Neural progenitor cell (in vitro differentiated cells): ENCODE data around the gene FGD3.

DNA sequence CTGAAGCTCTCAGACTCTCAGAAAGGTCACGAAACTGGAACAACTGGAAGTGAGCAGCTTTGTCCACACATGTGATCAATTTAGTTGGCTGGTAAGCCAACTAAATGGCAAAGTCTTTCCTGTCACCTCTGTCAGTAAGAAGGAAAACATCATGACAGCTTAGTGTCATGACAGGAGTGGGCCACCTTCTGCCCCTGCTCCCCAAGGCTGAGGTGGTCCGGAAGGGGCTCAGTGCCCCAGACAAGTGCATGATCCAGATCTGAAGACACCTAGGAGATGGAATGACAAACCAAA, 4.0 kb downstream of the IPPK start:
- RAMPAGE, long total RNA, result no peak

- RAMPAGE, long total RNA, result no peak
Measured at GRCh38 chr9:92712281-92712720, 42.4 kb upstream of the IPPK start.

DNA sequence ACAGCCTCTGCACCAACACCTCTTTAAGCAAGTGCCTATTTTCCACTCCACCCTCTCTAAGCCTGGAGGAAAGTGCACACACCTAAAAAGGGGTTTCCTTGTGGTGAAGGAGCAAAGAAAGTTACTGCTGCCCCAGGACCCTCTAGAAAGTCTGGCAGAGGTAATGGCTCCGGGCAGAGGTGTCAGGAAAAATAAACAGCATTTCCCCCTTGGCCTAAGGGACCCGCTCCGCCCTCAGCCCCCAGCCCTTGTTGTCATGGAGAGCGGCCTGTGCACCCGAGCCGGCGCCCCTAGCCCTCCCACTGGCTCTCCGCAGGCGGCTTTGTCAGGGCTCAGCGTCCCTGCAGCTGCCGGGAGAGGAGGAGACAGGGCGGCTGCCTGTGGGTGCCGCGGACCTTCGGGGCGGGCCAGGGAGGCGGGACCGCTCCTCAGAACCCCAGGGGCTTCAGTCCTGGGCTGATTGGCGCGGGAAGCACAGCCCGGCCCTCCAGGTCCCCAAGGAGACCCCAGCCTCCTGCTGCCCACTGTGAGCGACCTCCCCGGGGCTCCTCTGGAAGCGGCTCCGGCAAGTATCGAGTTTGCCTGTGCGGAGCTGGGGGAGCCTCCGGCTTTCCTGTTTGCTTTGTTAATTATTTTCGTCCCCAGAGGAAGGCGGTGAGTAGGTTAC, at the start of gene FGD3:
FGD3 (plus strand) TSS at position 448 of the 667 bp plus-strand sequence.
- RAMPAGE, long total RNA, result no peak

GRCh38 chr9:92965081-92965853, 17.9 kb downstream of the FGD3 start:
- RAMPAGE, long total RNA, result no peak

DNA sequence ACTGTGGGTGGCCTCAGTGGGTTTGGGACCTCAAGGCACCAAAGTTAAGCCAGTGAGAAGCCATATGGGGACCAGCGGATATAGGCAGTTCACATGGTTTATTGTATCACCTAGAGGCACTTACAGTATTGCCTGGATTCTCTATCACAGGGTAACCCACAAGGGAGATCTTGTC, 21.5 kb downstream of the FGD3 start:
- RAMPAGE, long total RNA, result no peak

DNA sequence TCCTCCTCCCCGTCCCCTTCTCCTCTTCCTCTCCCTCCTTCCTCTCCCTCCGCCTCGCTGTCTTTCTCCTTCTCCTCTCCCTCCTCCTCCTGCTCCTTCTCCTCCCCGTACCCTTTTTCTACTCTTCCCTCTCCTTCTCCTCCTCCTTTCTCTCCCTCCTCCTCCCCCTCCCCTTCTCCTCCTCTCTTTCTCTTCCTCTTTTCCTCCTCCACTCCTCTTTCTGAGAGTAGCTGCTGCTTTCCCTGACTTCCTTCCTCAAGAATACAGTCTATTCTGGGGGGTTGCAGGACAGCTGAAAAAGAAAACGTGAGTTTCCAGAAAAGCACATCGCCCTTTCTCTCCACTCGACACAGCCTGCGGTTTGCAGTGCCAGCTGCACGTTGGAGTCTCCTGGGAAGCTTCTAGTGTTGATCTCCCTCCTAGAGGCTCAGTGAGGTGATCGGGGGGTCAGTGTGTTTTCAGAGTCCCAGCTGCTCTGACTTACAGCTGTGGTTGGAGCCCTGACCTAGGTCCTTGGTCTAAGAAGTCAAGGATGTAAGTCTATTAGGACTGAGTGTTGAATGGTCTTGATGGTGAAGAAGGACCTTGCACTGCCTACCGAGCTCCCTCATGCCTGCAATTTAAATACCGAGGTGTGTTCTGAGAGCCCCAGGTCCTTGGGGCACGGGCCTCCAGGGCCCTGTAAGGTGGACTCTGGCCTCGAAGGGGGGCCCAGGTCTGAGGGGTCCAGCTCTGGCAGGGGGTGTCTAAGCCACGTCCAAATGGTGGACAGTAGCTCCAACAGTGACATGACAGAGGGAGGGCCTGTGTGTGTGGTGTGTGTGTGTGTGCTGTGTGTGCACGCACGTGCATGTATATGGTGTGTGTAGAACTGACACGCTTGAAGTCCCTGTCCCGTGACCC, 24.9 kb upstream of the SUSD3 start:
- RAMPAGE, long total RNA, result no peak

DNA sequence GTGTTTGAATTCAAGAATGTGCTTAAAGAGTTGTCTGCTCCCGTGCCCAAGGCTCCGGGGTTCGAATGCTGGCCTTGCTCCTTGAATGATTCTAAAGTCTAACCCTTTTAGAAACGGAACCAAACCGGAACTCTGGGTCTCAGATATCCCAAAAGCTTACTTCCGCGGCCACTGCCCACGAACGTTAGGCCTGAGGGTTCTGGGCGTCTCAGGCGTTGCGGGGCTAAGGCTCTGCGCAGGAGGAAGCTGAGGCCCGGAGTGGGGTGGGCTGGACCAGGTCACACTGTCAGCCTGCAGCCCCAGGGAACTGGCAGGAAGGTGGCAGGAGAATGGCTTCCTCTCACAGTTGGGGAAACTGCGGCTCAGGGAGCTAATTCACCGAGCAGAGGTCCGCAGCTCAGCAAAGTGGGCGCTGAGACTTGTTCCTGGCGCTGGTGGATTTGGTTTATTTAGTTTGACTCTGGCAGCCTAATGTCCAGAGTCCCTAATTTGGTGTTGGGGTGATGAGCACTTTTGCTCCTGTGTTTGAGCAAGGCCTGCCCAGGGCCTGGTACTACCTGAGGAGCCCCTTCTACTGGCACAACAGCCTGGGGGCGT, 1.0 kb downstream of the SUSD3 start:
- RAMPAGE, long total RNA, result no peak

DNA sequence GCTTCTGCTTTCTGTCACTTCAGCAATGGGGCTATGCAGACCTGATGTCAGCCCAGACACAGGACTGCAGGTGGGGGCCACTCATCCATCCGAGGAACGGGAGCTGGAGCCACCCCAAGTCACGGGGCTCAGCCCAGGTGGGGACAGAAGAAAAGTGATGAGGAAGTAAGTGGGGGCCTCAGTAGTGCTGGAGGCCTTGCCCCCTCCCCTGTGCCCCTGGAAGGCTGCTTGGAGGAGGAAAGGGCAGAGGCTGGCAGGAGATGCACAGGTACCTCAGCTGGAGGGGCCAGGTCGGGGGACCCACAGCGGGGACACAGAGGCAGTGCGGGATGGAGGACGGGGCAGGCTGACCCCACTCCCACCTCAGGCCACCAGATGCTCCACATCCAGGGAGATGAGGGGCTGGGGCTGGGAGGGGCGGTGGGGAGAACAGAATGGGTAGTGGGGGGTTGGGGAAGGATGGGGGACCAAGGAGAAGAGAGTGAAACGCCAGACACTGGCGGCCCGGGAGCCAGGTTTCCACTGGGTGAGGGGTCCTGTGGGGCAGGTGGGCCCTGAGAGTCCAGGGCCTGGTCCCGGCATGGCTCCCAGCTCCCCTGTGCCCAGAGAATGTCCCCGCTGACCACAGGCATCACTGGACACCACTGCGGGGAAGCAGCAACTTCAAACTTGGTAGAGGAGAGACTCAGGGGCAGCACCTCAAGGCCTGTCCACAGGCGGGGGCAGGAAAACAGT, 13.4 kb downstream of the NINJ1 start:
- RAMPAGE, long total RNA, result no peak

DNA sequence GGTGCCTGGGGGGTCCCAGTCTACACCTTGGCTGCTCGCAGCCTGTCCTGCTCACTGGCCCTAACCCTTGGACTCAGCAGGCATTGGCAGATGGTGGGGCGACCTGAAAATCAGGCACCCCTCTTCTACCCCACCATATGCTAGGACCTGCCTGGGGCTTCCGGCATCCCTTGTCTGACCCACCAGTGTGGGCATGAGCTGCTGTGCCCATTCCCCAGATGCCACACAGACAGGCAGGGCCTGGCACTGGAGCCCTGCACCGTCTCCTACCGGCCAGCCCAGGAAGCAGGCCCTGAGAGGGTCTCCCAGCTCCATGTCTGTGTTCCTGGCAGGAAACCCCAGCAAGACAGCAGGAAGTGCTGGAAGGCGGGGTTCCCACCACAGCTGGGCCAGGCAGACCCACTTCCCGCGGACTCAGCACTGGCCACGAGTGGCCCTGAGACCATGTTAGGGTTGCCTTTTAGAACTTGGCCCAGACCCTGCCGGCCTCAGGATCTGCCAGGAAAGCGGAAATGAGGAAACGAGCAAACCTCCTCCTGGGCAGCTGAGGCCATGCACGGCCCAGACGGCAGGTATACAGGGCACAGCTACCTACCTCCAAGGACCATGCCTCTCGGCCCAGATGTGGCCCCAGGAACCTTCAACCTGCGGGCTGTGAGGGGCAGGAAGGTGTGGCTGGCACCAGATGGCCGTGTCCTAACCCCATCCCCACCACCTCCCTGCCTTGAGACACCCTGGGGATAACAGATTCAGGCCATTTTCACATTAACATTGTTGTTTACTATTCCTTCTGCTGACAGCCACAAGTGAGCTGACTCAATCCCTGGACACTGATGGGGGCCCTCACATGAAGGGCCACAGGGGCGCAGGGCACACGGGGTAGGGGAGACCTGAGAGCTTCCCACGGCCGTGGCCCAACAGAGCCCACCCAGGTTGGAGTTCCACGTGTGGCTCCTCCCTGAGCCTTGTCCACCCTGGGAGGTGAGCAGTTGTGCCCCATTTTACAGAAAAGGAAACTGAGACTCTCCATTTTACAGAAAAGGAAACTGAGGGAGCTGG, 2.8 kb downstream of the NINJ1 start:
- RAMPAGE, long total RNA, result no peak

GRCh38 chr9:93229559-93229927, 45.6 kb downstream of the WNK2 start:
- RAMPAGE, long total RNA, result no peak

DNA sequence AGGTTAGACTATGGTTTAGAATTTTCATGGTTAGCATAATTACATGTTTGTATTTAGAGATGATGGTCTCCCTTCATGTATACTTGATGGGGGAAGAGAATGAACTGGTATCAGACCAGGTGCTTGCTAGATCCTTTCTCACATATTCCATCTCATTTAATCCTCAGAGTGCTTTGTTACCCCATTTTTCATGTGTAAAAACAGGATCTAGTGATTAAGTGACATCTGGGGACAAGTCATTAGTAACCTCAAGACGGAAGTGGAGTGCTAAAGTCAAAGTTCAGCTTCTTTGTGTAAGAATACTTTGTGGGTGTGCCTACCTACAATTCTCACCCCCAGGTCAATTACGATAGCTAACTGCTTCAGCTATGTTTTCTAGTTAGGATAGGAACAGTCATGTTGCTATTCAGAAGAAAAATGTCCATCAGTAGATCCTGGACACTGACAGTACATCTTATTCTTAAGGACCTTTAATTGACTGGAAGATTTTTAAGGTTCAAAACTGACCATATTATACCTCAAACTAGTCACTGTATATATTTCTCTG, 3.1 kb upstream of the FAM120AOS start:
- RAMPAGE, long total RNA, result no peak

DNA sequence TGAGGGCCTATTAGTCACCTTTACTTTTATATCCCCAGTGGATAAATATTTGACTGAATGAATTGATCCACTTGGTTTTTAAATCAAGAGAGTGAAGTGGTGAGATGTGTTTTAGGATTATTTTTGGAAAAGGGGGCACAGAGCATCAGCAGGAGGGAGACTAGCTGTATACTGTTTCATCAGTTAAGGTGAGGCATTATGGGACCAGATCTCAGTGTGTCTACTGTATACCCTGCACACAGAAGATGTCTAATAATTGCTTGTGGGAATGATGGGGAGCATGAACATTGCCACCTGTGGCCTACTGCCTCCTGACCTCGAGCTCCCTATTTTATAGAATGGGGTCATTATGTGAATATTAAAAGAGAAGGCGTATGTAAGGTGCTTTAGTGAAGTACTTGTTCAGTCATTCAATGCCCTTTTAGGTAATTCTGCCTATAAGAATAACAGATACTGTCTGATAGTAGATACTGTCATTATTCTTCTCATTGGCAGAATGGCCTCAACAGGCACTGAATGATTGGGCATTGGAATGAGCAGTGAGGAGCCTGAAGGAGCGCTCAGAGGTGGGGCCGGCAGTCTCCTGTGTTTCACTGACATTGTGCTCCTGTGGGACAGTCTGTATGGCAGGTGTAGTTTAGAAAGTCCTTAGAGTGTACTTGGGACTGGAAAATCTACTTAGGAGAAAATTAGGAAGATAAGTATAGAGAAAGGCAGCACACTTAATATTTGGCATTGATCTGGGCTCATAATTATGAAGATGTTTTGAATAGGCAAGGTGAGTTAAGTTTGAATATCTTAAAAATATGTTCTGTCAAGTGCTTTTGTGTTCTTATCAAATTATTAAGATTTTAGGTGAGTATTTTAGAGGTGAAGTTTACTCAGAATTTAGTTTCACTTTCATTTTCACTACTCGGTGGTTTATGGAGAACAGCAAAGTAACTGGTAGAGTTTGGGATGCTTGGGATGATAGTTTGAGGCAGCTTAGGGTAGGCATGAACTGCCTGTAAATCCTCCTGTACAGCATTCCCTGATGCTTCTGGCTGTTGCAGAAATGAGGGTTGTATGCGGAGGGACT, 47.5 kb upstream of the FAM120AOS start:
- RAMPAGE, long total RNA, result no peak

DNA sequence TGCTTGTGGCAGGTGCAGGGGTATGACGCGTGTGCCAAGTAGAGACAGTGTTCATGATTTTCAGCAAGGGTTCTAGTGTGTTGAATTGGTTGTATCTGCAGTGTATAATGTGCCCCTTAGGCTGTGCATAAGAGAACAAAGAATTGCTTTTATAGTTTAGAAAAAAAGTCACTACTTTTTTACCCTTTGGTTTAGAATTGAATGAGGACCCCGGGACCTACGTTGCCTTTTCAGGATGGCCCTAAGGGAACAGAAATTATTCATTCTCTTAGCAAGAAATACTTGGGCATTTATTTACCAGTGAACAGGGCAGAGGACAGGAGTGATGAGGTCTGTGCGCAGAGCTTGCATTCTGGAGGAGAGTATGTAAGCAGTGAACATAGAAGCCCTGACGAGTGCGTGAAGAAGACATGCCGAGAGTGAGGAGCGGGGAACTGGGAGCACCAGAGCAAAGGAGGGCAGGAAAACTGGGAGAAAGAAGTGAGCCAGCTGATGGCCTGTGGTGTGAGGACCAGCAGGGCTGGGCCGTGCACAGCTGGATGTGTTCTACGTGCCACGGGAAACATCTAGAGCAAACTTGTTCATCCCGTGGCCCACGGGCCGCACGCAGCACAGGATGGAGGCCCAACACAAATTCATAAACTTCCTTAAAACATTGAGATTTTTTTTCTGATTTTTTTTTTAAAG, 58.0 kb upstream of the PHF2 start:
- RAMPAGE, long total RNA, result no peak

- RAMPAGE, long total RNA, result no peak
Measured at GRCh38 chr9:93536098-93536489, 40.3 kb upstream of the PHF2 start.

- RAMPAGE, long total RNA, result no peak
Measured at GRCh38 chr9:93557529-93558220, 18.7 kb upstream of the PHF2 start.

GRCh38 chr9:93566283-93566904, 10.0 kb upstream of the PHF2 start:
- RAMPAGE, long total RNA, result no peak

DNA sequence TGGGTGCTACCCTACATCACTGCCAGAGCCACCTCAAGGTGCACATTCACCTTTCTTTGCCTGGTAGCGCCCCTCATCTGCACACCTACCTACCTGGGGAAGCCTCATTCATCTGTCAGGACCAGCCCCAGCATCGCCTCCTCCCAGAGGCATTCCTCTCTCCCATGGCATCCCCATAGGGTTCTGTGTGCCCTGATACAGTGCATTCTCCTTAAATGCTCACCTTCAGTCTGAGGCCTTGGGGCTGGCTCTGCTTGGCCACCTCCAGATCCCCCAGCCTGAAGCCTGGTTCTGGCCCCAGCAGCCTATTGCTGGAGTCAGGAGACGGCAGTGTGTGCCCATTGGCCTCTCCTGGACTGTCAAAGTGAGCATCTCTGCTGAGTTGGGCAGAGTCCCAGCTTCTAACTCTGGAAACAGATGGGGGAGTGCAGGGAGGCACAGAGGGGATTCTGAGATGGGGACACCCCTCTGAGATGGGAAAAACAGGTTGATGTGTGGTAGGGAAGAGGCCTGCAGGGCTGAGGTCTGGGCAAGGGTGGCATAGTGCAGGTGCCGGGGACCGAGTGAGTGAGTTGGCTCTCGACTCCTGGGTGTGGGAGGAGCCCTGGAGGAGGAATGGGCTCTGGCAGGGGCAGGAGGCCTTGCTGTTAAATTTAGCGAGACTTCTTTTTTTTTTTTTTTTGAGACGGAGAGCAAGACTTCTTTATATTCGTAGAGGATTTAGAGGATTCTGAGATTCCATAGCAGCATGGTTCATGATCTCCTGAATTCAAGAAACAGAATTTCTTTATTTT, 27.5 kb downstream of the PHF2 start:
- RAMPAGE, long total RNA, result no peak

DNA sequence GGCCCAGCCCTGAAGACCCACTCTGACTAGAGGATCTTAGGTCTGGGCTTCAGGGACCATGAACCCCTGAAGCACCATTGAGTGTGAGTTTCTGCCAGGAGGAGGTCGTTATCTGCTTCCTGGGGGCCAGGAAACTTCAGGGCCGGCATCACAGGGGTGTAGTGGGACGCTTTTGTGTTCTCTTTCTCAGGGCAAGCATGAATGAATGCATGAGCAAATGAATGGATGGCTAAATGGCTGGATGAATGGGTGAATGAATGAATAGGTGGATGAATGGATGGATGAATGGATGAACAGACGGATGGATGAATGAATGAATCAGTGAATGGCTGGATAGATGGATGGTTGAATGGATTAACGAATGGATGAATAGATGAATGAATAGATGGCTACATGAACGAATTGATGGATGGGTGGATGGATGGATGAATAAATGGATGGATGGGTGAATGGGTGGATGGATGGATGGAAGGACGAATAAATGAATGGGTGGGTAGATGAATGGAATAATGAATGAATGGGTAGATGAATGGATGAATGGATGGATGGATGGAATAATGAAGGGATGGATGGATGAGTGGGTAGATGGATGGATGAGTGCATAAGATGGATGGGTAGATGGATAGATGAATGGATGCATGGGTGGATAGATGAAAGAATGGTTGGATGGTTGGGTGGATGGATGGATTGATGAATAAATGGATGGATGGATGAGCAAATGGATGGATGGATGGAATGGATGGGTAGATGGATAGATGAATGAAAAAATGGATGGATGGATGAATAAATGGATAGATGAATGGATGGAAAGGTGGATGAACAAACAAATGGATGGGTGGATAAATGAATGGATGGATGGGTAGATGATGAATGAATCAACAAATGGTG, 85.0 kb downstream of the PHF2 start:
- RAMPAGE, long total RNA, result no peak

GRCh38 chr9:93677664-93678418, 101.5 kb downstream of the PHF2 start:
- RAMPAGE, long total RNA, result no peak

DNA sequence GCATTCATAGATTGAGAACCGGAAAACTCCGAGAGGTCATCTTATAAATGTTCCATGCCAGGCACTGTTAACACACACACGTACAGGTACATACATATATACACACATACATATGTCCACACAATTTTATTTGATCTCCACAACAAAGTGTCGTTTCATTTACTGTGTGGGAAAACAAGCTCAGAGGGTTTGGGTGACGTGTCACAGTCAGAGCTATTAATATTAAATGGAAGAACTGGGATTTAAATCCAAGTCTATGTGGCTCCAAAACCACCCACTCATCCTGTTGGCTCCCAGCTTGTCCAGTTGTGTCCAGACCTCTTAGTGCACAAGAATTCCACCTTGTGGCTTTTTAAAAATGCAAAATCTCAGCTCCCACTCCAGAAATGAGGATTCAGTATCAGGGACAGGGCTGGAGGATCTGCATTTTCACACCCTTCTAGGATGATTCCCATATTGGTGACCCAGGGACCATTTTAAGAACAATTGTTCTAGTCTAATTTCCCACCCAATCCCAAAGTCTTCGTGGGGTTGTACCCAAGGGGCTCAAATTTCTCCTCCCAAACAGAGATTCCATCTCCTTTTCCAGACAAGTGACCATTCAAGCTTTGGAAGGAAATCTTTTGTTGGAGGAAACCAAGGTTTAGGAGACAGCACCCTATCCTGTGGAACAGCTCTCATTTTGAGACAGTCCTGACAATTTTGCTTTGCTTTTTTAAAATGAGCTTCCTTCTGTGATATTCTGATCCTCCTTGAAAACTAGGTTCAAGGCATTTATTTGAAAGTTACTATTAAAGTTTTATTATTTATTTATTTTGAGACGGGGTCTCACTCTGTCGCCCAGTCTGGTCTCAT, 52.1 kb upstream of the PTPDC1 start:
- RAMPAGE, long total RNA, result no peak